Monocyte (primary cell): Measurements from ENCODE around the genes NSUN6 and ARL5B.

GRCh38 chr10:15170689-15171174, 2.2 kb upstream of the NMT2 start:
- PRO-cap, 2 experiments, result no peak in any of the 2 experiments

- PRO-cap, 2 experiments, result no peak in any of the 2 experiments
Measured at GRCh38 chr10:15237198-15237816, 68.8 kb upstream of the NMT2 start.

DNA sequence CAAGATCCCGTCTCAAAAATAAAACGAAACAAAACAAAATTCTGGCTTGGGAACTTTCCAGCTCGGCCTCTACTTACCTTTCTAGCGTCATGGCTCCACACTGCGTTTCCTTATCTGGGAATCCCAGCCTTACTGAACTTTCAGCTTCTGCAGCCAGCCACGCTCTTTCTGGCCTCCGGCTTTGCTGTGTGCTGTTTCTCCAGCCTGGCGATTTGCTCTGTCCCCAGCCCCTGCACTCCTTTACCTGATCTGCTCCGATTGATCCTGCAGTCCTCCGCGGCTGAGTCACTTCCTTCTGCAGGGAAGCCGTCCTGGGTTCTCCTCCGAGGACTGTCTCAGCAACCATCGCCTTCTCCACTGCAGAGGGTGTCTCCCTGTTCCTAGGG, 71.0 kb upstream of the FAM171A1 start:
- PRO-cap, 2 experiments, result no peak in any of the 2 experiments

GRCh38 chr10:16440296-16440967, 3.6 kb downstream of the PTER start:
- PRO-cap, 2 experiments, result no peak in any of the 2 experiments

- PRO-cap, 2 experiments, result no peak in any of the 2 experiments
Measured at GRCh38 chr10:16748560-16749220, 68.5 kb downstream of the RSU1 start.

DNA sequence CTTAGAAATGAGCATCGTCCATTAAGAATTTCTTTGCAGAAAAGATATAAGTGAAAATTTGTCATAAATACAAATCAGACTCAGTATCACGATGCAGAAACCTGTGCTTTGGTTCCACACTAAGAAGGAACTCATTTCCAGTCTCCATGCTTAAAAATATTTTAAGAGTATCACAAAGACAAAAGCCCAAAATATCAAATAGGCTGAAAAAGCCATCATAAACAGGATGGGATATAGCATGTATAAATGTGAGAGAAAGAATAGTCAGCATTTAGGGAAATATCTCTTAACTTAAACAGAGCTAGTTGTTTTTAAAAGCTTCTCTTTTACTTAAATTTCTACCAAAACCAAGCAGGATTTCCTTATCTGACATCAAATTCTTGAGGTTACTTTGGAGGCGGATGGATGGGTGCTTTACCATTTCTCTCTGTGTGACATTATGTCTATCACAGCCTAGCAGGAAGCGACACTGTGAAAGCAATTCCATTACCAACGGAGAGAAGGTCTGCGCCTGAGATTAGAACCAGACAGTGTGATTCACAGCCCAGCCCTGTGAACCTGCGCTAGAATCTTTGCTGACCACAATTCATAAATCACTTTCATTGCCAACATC, 126.7 kb downstream of the CUBN start:
- PRO-cap, 2 experiments, result no peak in any of the 2 experiments

- PRO-cap, 2 experiments, result peak in 2 of 2 experiments; most common plus-strand start chr10:17023005 (in 2); most common minus-strand start chr10:17022809 (in 2)
Measured at GRCh38 chr10:17022448-17023255, 107.0 kb downstream of the CUBN start.

GRCh38 chr10:17178938-17179599, 22.4 kb downstream of the TRDMT1 start:
- PRO-cap, 2 experiments, result no peak in any of the 2 experiments

- PRO-cap, 2 experiments, result peak in 2 of 2 experiments; most common plus-strand start chr10:17231309 (in 2); most common minus-strand start chr10:17231468 (in 1)
Measured at GRCh38 chr10:17231137-17231793, 3.2 kb downstream of the VIM start.

DNA sequence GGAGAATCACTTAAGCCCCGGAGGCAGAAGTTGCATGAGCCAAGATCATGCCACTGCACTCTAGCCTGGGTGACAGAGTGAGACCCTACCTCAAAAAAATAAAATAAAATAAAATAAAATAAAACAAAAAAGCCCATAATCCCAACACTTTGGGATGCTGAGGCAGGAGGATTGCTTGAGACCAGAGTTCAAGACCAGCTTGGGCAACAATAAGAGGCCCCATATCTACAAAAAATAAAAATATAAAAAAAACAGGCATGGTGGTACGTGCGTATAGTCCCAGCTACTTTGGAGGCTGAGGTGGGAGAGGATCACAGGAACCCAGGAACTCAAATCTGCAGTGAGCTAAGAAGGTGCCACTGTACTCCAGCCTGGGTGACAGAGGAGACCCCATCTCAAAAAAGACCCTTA, 13.3 kb downstream of the VIM start:
- PRO-cap, 2 experiments, result peak in 2 of 2 experiments; most common plus-strand start position 289 of the sequence (in 2)

DNA sequence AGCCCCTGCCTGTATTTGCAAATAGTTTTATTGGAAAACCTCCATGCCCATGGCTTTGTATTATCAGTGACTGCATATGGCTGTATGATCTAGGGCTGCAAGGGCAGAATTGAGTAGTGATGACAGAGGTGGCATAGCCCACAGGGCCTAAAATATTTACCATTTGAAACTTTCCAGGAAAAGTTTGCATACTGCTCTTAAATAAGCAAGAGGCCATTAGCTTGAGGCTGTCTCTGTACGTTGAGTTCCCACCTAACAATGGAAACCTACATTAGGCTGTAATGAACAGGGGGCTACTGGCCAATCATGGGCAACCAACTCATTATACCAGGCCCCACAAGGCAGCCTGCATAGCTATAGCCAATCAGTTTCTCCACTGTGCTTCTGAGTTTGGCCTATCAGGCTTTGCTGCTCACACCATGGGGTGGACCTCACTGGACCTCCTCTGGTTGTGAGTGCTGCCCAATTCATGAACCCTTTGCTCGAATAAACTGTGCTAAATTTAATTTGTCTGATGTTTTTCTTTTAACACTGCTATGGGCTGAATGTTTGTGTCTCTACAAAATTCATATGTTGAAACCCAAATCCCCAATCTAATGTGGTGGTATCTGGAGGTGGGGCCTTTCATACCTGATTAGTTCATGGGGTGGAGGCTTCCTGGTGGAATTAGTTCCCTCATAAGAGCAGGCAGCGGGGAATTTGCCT, 752 bp upstream of the ST8SIA6 start:
- PRO-cap, 2 experiments, result no peak in any of the 2 experiments

DNA sequence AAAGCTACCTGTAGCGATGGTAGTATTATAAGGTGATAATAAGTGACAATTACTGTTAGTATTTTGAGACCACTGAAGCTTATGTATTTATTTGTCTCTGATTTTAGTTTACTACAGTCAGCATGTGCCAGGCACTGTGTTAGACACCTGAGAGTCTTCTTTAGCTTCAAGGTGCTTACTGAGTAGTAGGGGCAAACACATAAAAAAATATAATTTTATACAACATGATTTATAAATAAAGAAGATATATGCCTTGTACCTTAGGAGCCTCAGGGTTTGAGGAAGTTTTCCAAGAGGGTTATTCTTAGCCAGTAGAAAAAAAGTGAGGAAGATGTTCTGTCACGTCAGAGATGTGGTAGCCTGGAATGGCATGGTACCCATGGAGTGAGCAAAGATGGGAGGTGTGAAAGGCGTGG, 40.7 kb upstream of the TMEM236 start:
- PRO-cap, 2 experiments, result no peak in any of the 2 experiments

DNA sequence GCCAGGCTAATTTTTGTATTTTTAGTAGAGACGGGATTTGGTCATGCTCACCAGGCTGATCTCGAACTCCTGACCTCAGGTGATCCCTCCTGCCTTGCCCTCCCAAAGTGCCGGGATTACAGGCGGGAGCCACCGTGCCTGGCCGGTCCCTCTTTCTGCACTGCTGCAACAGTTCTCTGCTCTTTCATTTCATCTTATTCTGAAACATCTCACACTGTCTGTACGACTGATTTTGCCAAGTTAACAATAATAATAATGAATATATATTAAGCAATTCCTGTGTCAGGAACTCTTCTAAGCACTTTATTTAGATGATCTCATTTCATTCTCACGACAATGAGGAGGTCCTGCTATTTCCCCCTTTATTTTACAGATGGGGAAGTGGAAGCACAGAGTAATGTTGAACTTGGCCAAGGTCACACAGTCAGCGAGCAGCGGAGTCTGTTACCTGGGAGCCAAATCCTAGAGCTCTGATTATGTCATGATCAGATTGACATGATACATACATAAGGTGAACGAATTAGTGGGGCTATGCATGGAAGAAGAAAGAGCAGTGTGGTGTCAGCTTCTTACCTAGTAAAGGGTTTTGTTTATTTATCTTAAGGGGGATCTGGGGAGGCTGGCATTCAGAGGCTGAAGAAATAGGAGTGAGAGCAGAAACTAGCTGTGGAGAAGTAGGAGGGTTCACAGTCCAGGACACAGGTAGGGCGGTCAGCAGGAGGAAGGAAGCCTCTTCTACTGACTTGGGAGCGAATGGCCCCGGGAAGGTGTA, 5.9 kb downstream of the MRC1 start:
- PRO-cap, 2 experiments, result no peak in any of the 2 experiments

DNA sequence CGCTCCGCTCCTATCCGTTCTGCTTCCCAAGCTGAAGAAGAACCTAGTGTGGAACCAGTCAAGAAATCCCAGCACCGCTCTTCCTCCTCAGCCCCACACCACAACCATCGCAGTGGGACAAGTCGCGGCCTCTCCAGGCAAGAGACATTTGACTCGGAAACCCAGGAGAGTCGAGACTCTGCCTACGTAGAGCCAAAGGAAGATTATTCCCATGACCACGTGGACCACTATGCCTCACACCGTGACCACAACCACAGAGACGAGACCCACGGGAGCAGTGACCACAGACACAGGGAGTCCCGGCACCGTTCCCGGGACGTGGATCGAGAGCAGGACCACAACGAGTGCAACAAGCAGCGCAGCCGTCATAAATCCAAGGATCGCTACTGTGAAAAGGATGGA, 112.1 kb downstream of the NSUN6 start:
- PRO-cap, 2 experiments, result no peak in any of the 2 experiments

DNA sequence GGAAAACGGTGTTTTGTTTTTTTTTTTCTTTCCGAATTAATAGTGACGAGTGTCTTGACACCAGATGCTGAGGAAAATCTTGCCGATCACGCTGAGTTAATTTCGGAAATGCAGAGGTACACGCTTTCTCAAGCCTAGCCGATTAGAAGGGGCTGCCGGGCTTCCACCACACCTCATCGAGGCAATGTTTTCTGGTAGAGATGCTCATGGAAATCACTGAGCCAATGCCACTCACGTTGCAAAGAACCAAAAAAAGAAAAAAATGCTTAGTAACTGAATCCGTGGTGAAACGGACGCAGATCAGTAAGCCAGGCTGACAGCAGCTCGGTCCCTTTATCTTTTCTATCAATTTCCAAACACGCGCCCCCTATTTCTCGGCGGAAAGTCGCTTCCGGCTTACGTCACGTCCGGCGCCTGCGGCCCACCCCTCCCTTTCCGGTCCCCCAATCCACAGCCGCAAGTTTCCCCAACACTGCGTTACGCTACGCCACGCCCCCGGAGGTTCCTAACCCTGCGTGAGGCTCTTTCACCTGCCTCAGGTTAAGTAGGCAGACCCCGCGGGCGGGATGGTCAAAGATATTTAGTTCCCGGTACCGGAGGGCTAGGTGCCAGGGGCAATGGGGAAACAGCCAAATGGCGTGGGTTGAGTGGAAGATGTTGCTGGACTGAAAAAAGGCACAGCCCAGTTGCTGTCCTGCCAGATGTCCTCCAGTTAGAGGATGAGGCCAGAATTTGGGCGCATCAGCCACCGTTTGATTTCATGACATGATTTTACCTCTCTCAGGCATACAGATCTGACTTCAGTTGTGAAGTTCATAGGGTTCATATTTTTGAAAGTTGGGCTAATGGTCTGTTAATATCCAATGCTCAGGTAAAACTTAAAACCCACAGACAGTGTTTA, at the start of gene NSUN6:
Gene NSUN6 (minus strand): TSS at position 347 of the 901 bp plus-strand sequence.
- PRO-cap, 2 experiments, result peak in 2 of 2 experiments; most common plus-strand start position 433 of the sequence (in 1); most common minus-strand start position 344 of the sequence (in 2)

- PRO-cap, 2 experiments, result peak in 2 of 2 experiments; most common plus-strand start chr10:18659257 (in 1); most common minus-strand start chr10:18659117 (in 2)
Measured at GRCh38 chr10:18658780-18659880, at the start of gene ARL5B. Gene ARL5B (plus strand): TSS chr10:18659431.

DNA sequence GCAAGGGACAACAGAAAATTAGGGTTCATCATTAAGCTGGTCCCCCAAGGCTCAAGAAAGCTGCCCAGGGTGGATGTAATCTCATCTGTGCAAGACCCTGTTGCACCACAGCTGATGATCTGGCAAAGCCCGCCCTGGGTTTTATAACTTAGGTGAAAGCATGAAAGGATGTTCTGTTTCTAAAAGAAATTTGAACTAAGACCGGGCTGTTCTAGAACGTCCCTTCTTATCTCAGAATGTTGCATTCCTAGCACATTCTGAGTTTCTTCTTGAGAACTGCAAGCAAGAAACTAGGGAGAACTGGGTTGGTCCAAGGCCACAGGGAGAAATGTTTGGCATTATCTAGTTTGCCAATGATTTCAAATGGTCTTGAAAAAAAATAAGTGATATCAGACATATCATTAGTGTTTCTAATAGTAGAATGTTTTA, 358.8 kb upstream of the PLXDC2 start:
- PRO-cap, 2 experiments, result no peak in any of the 2 experiments

GRCh38 chr10:19843222-19843685, 27.0 kb downstream of the PLXDC2 start:
- PRO-cap, 2 experiments, result no peak in any of the 2 experiments

DNA sequence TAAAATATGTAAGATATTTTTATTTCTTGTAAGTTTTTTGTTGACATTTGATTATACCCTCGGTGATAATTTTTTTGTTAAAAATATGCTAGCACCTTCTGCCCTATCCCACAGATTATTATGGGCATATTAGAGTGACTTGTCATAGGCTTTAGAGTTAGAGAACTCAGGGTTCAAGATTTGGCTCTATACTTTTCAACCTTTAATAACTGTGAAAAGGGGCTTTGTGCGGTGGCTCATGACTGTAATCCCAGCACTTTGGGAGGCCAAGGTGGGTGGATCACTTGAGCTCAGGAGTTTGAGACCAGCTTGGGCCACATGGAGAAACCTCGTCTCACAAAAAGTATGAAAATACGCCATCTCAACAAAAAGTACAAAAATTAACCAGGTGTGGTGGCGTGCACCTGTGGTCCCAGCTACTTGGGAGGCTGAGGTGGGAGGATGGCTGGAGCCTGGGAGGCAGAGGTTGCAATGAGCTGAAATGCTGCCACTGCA, 52.7 kb downstream of the PLXDC2 start:
- PRO-cap, 2 experiments, result peak in 1 of 2 experiments; most common plus-strand start position 429 of the sequence (in 1)

DNA sequence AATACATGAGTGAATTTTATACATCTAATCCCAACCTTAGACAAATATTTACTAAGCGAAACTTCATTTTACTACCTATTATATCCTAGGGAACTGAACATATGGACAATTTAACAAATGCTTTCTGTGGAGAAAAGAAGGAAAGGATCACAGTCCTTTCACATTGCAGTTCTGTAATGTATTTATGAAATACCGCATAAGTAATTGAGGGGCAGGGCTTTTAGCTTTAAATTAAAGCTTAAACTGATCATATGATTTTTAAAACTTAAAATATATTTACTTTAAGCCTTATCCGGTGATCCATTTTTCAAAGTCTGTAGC, 275.7 kb downstream of the PLXDC2 start:
- PRO-cap, 2 experiments, result no peak in any of the 2 experiments